Testis (tissue), 5 donors: ENCODE measurements around the gene NBPF10.

GRCh38 chr1:145784753-145784977, 39.2 kb downstream of the RNF115 start:
- PRO-cap, 3 experiments: peak in 2 of 3 experiments; most common plus-strand start chr1:145784839 (in 2)
- RAMPAGE, long total RNA, 2 experiments: no peak in any of the 2 experiments
- RRBS: no CpG with 5 or more reads among the region's 2 CpGs

GRCh38 chr1:145911059-145911258, 1.1 kb upstream of the ITGA10 start:
- PRO-cap, 3 experiments: no peak in any of the 3 experiments
- RAMPAGE, long total RNA, 2 experiments: no peak in any of the 2 experiments

DNA sequence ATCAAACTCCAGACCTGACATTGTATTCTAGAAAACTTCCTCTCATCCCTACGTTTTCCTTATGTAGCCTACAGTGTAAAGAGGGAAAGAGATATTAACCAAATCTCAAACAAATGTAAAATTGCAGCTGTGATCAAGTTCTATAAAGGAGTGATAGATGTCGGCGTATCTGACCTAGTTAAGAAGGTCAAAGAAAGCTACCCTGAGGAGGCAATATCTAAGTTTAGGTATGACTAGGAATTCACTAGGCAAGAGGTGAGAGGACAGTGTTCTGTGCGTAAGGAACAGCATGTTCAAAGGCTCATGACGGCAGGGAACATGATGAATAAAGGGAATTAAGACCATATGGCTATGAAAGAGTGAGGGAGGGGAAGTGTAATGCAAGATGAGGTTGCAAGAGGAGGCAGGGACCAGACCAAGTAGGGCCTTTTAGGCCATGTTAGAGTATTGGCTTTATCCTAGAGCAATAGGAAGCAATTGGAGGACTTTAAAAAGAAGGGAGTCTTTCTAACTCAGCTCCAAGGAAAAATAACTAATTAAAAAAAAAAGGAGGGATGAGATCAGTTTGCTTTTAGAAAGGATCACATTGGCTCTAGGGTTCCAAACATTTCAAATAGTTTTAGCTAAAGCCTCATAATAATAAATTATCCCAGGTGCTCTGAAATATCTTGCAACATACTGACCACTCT, 8.5 kb downstream of the LIX1L start:
- PRO-cap, 3 experiments: no peak in any of the 3 experiments
- RAMPAGE, long total RNA, 2 experiments: no peak in any of the 2 experiments
- RRBS: no CpG with 5 or more reads among the region's 5 CpGs

GRCh38 chr1:145960035-145961023, 2.5 kb upstream of the LIX1L start:
- PRO-cap, 3 experiments: peak in 3 of 3 experiments; most common plus-strand start chr1:145960974 (in 3); most common minus-strand start chr1:145960804 (in 2)
- RAMPAGE, long total RNA, 2 experiments: no peak in any of the 2 experiments
- RRBS: 2% methylated on average over 22 of the region's 52 CpGs

GRCh38 chr1:145978522-145979222, 14.2 kb downstream of the POLR3GL start:
- PRO-cap, 3 experiments: no peak in any of the 3 experiments
- RAMPAGE, long total RNA, 2 experiments: no peak in any of the 2 experiments
- RRBS: no CpG with 5 or more reads among the region's 4 CpGs

DNA sequence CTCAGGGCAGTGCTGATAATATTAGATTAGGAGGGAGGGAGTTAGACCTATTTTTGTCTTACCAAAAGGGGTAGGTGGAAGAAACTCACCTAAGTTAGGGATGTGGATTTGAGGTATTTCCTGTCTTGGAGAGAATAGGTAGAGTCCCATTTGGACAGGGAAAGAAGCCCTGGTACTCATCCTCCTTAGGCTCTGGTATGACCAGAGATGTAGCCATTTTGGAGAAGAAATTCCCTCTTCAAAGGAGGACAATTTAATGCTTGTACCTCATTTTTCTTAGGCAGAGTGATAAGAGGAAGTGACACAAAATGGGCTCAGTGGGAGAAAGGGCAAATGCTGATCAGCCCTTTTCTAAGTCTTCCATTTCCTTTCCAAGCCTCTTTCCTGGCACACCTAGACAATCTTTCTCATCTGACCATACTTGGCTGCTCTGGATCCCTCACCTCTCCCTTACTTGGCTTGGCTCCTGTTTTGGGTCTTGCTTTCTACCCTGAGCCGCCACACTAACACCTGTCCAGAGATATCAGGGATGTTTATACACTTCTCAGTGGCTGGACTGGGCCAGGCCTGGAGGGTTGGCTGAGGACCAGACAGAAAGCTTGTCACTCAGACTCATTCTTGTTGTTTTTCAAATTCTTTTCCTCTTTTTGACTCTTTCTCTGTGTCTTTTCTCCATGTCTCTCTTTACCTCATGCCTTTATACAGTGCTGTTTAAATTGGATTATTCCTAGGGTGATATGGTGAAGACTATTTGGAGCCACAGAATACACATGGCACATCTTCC, 13.2 kb downstream of the TXNIP start:
- PRO-cap, 3 experiments: no peak in any of the 3 experiments
- RAMPAGE, long total RNA, 2 experiments: no peak in any of the 2 experiments
- RRBS: no CpG with 5 or more reads among the region's 1 CpG

GRCh38 chr1:145990292-145990741, 6.1 kb downstream of the TXNIP start:
- PRO-cap, 3 experiments: no peak in any of the 3 experiments
- RAMPAGE, long total RNA, 2 experiments: no peak in any of the 2 experiments
- RRBS: no CpG with 5 or more reads among the region's 6 CpGs

- PRO-cap, 3 experiments: no peak in any of the 3 experiments
- RAMPAGE, long total RNA, 2 experiments: no peak in any of the 2 experiments
- RRBS: no CpG with 5 or more reads among the region's 8 CpGs
Measured at GRCh38 chr1:146144629-146145161, at the start of gene NBPF10. NBPF10 (minus strand) TSS chr1:146144804.

GRCh38 chr1:146409427-146409696, 64.8 kb upstream of the PPIAL4H start:
- PRO-cap, 3 experiments: no peak in any of the 3 experiments
- RAMPAGE, long total RNA, 2 experiments: no peak in any of the 2 experiments
- RRBS: no CpG with 5 or more reads among the region's 13 CpGs

DNA sequence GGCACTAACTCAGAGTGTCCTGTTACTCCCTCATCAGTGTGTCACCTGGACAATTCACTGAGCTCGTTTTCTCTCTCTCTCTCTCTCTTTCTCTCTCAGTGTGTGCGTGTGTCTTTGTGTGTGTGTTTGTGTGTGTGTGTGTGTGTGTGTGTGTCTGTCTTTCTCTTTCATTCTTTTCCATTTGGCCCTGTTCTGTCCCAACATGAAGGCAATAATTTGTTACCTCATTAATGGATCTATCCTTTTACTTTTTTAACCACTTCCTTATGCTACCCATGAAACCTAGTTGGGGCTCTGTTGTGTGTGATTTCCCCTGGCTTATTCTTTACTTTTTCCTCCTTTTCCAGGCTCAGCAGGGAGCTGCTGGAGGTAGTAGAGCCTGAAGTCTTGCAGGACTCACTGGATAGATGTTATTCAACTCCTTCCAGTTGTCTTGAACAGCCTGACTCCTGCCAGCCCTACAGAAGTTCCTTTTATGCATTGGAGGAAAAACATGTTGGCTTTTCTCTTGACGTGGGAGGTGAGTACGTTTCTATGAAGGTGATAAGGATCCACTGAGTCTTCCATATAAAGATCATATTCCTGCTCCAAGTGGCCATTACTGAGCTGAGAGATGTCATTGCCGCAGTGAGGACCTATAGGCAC, 49.6 kb downstream of the NBPF12 start:
- PRO-cap, 3 experiments: no peak in any of the 3 experiments
- RAMPAGE, long total RNA, 2 experiments: no peak in any of the 2 experiments
- RRBS: no CpG with 5 or more reads among the region's 5 CpGs

DNA sequence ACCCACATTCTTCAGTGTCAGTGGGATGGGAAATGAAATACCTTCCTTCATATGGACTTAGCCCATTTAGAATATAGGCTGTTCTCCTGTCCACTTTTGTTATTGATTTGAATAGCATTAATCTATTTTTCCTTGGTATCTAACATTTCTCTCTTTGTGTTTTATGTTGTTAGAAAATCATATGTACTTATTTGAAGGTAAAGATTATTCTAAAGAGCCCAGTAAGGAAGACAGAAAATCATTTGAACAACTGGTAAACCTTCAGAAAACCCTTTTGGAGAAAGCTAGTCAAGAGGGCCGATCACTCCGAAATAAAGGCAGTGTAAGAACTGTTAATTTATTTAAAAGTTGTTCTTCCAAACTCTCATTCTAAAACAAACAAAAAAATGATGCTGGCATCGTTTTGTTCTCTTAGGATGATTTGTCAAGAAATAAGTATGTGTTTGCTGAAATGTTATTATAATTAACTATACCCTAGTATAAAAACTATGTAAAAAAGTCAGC, 41.7 kb downstream of the CHD1L start:
- PRO-cap, 3 experiments: no peak in any of the 3 experiments
- RAMPAGE, long total RNA, 2 experiments: no peak in any of the 2 experiments
- RRBS: no CpG with 5 or more reads among the region's 3 CpGs

- PRO-cap, 3 experiments: no peak in any of the 3 experiments
- RAMPAGE, long total RNA, 2 experiments: no peak in any of the 2 experiments
- RRBS: no CpG with 5 or more reads among the region's 5 CpGs
Measured at GRCh38 chr1:147291824-147292390, 49.4 kb downstream of the CHD1L start.

DNA sequence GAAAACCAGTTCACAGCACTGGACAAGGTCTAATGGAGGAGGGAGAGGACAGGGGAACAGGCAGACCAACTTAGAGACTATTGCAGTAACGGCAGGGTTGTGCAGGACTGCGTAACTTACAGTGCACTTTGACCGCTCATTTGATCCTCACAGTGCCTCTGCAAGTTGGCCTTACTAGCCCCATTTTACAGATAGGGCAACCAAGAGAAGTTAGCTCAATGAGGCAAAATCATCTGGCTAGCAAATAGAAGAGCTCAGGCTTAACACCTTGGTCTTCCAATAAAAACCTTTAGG, 14.0 kb upstream of the BCL9 start:
- PRO-cap, 3 experiments: no peak in any of the 3 experiments
- RAMPAGE, long total RNA, 2 experiments: no peak in any of the 2 experiments
- RRBS: no CpG with 5 or more reads among the region's 3 CpGs

DNA sequence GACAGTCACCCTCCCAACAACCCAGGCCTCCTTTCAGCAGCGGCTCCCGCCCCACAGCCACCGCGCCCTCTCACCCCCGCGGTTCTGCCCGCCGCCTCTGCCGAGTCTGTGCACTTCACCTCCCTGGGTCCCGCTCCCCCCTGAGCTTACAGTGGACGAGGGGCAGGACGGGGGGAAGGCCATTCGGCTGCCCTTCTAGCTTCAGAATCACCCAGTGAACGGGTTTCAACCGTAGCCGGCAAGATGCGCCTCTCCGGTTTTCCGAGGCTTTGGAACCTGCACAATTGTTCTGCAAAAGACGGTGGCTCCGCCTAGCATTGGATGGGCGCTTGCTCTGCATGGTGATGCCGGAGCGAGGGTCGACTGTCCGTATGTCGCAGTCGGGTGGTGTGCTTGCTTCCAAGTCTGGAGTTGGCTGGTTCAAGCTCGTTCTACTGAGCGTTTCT, 86.5 kb downstream of the GPR89B start:
- PRO-cap, 3 experiments: no peak in any of the 3 experiments
- RAMPAGE, long total RNA, 2 experiments: no peak in any of the 2 experiments
- RRBS: no CpG with 5 or more reads among the region's 30 CpGs

GRCh38 chr1:148353448-148354284, 129.4 kb downstream of the PPIAL4G start:
- PRO-cap, 3 experiments: no peak in any of the 3 experiments
- RAMPAGE, long total RNA, 2 experiments: no peak in any of the 2 experiments
- RRBS: 14% methylated on average over 6 of the region's 31 CpGs

DNA sequence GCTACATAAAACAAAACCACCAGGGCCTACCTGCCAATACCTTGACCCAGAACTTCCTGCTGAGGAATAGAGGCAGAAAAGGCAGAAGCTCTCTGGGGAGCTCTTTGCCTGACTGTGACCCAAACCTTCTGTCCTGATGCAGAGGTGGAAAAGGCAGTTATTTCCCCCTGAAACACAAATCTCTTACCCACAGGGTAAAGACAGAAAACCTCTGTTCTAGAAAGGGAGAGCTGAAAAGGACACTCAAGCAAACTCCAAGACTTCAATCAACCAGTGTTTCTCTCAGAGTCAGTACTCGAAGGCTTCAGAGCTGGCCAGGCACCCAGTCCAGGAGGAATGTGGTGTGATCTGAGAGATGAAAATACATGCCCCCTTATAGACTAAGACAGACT, 111.2 kb downstream of the PPIAL4G start:
- PRO-cap, 3 experiments: no peak in any of the 3 experiments
- RAMPAGE, long total RNA, 2 experiments: no peak in any of the 2 experiments
- RRBS: no CpG with 5 or more reads among the region's 1 CpG

GRCh38 chr1:148458917-148459623, 24.0 kb downstream of the PPIAL4G start:
- PRO-cap, 3 experiments: peak in 3 of 3 experiments; most common plus-strand start chr1:148459014 (in 3); most common minus-strand start chr1:148459482 (in 3)
- RAMPAGE, long total RNA, 2 experiments: no peak in any of the 2 experiments
- RRBS: no CpG with 5 or more reads among the region's 62 CpGs

- PRO-cap, 3 experiments: peak in 3 of 3 experiments; most common minus-strand start chr1:149162944 (in 3)
- RAMPAGE, long total RNA, 2 experiments: no peak in any of the 2 experiments
- RRBS: no CpG with 5 or more reads among the region's 15 CpGs
Measured at GRCh38 chr1:149162775-149163020, 59.3 kb upstream of the NBPF9 start.

DNA sequence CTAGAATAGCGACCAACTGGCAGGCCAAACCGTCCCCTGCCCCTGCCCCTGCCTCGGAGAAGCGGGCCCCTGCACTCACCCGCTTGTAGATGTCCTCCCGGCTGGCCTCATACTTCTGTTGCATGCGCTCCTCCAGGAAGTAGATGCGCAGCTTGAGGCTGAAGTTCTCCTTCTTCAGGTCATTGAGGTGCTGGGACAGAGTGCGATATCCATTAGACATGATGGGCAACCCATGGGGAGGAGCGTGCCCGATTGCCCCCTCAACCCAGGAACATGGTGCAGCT, 136.9 kb upstream of the NBPF9 start:
- PRO-cap, 3 experiments: no peak in any of the 3 experiments
- RAMPAGE, long total RNA, 2 experiments: no peak in any of the 2 experiments
- RRBS: no CpG with 5 or more reads among the region's 11 CpGs

GRCh38 chr1:149240582-149240918, 137.2 kb upstream of the NBPF9 start:
- PRO-cap, 3 experiments: no peak in any of the 3 experiments
- RAMPAGE, long total RNA, 2 experiments: no peak in any of the 2 experiments
- RRBS: no CpG with 5 or more reads among the region's 12 CpGs